Mesenteric fat pad (tissue), 1 donor: ENCODE results near the genes CDH23, CHST3 and ANAPC16.

GRCh38 chr10:71395871-71397069 lies at the start of gene CDH23:
Gene CDH23, plus strand, starts transcription at chr10:71396920.
- PRO-cap = no peak

DNA sequence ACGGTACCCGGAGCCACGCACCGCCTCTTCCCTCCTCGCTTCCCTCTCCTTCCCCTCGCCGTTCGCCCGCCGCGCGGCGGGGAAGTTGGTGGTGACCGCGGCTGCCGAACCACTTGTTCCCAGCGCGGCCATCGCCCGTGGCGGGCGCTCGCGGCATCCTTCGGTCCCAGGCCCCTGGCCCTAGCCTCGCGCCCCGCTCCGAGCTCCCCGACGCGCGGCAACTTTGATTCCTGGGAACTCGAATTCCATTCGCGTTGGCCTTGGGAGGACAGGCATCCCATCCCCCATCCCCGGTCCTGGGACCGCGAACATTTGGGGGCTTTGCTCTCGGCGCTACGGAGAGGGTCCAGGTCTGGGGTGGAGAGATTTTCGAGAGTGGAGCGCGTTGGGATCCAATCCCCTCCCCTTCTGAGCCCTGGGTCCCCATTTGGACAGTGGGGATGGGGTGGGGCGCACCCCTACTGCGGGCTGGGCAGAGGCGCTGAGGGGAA lies 641 bp downstream of the CDH23 start:
- PRO-cap = no peak

DNA sequence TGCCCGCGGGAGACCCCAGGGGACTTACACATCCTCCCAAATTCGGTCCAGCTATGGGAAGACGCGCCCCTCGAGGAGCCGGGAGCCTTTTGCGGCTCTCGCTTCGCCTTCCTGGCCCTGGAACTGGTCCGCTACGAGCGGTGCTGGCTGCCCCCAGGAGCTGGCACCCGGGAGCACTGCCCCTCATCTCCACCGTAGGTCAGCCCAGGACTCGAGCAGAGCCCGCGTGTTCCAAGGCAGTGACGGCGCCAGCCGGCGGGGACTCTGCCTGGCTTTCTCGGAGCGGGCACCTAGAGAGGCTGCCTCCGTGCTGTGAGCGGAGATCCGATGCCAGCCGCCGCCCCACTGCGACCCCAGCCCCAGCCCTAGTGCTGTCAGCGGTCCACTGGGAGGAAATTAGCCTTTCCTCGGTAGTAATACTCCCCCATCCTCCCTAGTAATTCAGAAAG lies 1.2 kb downstream of the CDH23 start:
- PRO-cap = no peak

- PRO-cap = no peak
These were observed 121.8 kb downstream of the C10orf105 start for GRCh38 chr10:71597516-71598527.

GRCh38 chr10:71663219-71663660 lies 56.3 kb downstream of the C10orf105 start:
- PRO-cap = no peak

DNA sequence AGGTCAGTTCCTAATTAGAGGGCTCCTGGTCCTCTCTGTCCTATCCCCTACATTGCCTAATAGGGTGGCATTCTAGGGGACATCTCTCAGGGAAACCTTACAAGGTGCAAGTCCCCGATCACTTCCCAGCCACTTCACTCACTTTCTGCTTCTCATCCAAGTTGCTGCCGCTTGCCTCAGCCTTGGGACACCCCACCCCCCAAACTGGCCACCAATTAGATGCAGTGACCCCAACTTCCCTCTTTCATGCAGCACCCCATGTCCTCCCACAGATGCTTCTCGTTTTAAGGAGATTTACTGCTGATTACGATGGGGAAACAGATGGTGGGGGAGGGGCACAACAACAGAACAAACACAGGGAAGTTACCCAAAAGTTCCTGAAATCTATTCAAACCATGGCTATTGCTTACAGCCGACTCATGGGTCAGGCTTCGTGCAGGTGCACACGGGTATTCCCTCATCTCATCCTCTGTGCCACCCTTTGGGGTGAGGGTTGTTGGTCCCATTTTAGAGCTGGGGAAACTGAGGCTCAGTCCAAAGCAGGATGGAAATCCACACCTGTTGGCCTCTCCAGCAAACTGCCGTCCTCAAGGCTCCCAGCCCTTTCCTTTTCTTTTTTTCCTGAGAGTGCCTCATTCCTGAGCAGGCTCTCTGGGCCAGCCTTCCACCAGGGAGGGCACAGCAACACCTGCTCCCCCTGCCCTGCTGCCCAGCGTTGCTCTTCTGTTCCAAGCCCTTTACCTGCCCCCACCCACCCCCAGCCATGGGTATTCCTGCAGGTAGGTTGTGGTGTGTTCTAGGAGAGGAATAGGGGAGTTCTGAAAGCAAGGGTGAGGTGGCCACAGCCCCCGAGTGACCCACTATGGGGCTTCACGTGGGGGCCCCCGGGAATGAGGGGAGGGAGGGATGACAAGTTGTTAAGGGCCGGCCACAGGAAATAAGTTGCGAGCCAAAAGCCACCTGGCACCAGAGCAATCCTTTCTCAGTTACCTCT lies 19.6 kb downstream of the VSIR start:
- PRO-cap = no peak

DNA sequence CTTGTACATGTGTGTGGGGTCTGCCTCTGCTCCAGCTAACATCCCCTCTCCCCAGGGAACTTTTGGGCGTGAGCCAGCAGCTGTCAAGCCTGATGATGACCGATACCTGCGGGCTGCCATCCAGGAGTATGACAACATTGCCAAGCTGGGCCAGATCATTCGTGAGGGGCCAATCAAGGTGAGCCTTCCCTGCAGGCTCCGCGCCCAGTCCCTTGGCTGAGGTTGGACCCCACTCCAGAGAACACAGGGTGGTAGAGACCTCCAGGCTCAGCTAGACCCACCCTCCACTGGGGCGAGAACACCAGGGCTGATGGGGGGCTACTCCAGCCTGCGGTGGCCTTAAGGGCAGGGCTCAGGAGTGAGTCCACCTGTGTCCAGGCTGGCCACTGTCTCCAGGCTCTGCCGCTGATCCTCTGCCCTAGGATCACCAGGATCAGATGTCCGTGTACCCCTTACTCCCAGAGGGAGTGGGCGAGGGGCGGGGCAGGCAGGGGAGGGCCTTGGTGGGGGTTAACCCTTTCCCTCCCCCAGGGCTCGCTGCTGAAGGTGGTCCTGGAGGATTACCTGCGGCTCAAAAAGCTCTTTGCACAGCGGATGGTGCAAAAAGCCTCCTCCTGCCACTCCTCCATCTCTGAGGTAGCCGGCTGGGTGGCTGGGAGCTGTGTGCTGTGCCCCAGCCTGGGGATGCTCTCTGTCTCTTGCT lies 38.2 kb downstream of the PSAP start:
- PRO-cap = no peak

DNA sequence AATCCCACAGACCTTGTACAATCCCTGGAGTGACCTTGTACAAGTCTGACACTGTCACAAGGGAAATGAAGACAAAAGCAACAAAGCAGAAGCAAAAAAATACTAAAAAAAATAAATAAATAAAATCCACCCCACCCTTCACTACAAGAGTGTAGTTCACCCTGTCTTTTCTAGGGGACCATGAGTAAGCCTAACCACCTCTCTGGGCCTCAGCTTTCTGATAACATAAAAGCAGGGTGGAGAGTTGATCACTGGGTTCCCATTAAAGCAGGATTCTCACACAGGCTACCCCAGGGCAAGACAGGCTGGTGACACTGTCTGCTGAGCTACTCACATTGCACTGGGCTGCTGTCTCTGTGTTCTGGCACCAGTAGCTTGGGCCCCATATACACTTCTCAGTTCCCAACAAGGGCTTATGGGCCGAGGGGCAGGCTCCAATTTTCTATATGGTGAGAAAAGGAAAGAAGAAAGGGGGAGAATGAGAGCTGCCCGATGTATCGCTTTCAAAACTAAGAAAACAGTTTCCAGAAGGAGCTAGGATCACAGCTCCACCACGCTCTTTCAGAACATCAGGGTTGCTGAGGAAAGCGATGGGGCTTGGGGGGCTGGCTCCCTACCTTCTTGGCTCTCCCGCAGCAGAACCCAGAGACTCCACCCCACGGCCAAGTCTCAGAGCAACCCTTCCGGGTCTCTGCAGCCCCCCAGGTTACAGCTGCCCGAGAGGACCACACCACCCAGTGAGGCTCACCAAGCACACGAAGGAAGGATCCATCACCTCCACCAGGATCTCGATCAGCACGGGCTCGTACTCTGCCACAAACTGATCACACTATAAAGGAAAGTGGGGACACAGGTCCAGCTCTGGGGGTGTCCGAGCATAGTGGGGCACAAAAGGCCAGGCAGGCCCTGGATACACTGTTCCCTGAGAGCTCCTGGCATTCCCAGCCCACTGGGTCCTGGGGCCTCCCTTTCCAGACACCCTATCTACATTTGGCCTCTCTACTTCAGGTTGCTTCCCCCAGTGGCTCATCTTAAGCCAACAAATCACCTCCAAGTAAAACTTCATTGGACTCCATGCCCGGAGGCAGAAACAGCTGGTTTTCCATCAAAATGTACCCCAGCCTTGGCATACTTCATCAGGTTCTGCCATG lies 32.4 kb downstream of the PSAP start:
- PRO-cap = no peak

- PRO-cap = no peak
These were observed 19.9 kb downstream of the PSAP start for GRCh38 chr10:71831042-71831673.

GRCh38 chr10:71889905-71890787 lies 39.1 kb upstream of the PSAP start:
- PRO-cap = no peak

GRCh38 chr10:71963941-71964721 lies at the start of gene CHST3:
Gene CHST3, plus strand, starts transcription at chr10:71964395.
- PRO-cap = bidirectional peak, plus-strand start at chr10:71964520, minus-strand start at chr10:71964259

DNA sequence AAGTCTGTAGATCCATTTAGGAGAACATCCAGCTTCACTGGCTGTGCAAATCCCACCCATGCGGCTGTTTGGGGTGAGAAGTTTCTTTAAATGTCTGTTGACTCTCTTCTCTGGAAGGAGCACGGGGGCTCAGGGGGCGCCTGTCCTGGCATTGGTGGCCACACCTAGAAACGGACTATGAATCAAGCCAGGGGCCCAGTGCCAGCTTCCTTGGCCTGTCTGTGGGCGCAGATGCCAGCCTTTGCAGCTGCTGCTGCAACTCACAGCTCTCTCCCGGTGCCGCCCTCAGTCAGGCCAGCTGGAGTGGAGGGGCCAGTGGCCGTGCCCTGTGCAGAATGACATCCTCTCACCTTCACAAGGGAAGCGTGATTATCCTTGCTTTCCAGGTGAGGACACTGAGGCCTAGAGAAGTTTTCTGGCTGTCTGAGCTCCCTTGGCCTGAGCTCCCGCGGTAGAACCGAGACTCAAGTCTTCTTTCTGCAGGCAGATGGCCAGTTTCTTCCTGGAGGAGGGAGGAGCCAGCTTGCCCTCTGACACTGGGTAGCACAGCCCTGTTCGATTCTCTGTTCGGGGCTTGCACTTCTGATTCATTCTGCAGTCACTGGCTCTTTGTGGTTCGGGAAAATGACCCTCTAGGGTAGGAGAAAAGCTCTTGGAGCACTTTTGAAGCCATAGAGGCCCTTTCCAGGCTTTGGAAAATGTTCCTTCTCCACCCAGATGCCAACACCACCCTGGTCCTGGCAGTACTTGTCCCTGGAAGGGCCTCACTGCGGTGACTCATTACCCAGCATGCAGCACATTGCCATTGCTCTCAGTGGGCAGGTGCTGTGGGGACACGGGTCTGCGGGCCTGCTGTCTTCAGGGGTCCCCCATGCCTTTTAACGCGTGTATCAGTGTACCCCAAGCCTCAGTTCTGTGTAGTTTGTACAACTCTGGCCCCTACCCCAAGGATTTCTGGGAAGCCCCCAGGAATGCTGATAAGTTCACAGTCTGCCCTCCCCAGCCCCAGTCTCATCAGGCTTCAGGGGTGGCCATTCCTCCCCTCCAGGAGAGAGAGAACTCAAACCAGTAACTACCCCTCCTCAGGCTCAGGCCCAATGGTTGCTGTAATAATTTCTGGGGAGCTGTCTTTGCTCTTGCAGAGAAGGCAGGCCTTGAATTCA lies 11.7 kb downstream of the CHST3 start:
- PRO-cap = no peak

DNA sequence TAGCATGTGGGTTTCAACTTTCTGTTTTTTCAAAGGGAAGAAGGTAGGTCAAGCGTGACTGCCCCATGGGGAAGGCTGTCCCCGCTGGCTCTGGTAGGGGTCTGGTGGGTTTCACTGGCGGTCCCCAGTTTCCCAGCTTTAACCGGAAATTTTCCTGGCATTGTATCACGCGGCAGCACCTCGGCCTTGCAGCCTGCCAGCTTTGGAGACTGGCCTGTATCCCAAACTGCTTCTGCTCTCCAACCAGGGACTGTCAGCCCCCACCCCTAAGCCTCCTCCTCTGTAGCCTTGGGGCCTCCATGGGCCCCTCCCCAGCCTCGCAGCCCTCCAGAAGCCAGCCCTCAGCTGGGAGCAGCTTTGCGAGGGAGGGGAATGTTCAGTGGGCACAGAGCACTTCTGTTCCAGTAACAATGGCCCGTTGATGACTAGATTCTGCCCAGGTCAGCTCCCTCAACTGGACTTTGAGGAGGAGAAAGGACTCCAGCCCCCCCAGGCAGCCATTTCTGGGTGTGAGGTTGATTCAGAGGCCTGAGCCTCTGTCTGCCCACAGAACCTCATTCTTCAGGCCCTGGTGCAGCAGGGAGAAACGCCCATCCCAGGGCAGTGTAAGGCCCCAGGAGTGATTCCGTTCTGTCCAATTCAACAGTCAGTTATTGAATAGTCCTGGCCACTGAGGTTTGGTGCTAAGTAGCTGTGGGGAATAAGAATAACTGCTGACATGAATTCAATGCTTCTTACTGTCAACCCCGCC lies 17.0 kb downstream of the CHST3 start:
- PRO-cap = no peak

GRCh38 chr10:72085289-72085883 lies 3.0 kb downstream of the SPOCK2 start:
- PRO-cap = no peak

GRCh38 chr10:72215635-72216627 lies at the start of gene ANAPC16:
Gene ANAPC16, plus strand, starts transcription at chr10:72216012.
- PRO-cap = bidirectional peak, plus-strand start at chr10:72216049, minus-strand start at chr10:72215976; bidirectional peak, plus-strand start at chr10:72216386, minus-strand start at chr10:72216297

DNA sequence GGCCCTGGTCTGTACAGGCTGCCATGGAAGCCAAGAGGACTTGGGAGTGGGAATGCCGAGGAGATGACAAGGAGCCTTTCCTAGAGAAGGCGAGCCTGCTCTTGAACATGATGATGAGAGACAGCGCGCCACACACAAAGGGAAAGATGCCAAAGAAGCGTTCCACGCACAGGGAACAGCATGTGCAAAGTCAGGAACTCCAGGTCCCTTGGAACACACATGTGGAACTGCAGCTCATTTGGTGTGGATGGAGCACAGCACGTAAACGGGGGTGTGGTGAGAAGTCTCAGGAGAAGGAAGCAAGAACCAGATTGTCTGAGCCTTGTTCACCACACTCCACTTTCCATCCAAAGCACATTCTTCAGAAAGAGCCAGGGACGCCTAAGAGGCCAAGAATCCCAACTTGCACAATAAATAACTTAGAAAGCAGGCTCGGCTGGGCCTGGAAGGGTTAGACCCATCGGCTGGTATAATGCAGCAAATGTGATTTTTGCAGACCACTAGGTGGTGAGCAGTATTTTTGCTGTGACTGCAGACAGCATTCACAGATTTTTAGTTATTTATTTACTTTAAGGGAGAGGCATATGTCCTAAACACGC lies 27.7 kb upstream of the ASCC1 start:
- PRO-cap = no peak

DNA sequence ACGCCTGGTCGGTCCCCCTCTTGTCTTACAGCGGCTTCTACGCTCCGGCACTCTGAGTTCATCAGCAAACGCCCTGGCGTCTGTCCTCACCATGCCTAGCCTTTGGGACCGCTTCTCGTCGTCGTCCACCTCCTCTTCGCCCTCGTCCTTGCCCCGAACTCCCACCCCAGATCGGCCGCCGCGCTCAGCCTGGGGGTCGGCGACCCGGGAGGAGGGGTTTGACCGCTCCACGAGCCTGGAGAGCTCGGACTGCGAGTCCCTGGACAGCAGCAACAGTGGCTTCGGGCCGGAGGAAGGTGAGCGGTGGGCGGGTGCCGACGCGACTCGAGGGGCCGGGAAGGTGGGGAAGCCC lies 378 bp downstream of the DDIT4 start:
- PRO-cap = no peak

- PRO-cap = bidirectional peak, plus-strand start at chr10:72297482, minus-strand start at chr10:72297236
These were observed 23.4 kb downstream of the DDIT4 start for GRCh38 chr10:72297147-72297589.

DNA sequence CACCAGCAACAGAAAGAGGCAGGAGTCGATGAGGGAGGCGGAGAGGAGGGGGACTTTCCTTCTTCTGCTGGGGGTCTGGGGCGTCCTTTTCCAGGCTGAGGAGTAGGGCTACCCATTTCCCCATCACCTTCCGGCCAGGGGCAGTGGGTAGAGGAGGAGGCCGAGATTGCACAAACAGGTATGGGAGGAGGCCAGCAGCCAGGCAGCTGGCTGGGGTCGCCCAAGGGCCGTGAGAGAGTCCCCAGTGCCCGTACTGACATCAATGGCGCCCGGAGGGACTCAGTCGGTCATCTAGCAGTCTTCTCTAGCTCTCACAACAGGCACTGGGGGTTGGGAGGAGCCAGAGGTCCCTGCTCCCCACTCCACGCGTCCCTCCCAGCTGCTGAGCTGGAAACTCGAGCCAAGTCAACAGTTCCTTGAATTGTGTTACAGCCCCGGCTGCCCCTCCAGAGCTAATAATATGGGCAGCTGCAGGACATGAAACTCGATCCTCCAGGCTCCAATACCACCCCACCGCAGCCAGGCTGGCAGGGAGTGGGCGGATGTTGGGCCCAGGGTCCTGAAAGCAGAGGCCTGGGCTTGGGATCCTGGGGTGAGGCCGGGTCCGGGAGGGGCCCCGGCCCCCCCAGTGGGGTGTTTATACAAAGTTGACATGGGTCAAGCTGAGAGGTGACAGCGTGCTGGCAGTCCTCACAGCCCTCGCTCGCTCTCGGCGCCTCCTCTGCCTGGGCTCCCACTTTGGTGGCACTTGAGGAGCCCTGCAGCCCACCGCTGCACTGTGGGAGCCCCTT lies 29.4 kb downstream of the DNAJB12 start:
- PRO-cap = no peak

DNA sequence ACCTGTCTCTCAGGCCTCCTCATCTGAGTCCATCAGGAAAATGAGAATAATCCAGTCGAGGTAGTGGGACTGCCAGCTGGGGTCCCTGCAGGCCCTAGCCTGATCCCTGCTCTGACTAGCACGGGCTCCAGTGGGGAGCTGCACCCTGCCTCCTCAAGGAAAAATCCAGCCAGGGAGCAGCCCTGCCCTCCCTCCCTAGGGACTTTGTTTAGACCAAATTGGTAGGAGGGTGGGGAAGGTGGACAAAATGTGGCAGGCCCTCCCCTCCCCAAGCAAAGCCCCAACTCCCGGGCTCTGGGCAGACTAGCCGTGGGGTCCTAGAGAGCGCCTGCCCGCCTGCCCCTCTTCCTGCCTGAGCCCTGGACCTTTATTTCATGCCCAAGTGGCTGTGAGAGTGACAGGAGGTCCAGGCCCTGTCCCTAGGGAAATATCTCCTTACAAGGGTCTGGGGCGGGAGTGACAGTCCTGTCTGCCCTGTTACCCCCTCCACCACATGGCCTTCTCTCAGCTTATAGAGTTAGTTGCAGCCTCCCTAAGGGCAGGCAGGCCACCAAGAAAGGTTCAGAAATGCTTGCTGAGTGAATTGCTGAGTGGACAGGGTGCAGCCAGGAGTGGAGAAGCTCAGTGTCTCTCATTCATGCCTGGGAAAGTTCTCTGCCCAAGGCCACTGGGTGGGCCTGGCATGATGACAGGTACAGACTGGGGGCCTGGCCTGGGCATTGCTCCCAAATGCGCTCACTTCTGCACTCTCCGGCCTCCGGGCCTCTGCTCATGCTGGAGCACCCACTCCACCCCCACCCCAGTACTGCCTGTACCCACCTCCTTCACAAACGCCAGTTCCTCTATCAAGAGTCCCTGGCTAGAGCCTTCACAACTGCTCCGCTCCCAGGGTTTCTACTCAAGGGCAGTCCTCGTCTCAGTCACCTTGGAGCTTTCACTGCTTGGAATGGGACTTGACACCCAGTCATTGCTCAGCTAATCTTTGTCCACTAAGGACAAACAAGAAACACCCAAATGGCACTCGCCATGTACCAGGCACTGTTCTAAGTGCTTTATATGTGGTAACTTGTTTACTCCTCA lies 25.2 kb downstream of the DNAJB12 start:
- PRO-cap = no peak